Left common carotid artery plus branches (tissue), 1 donor: ENCODE measurements around a stretch of chr17.

DNA sequence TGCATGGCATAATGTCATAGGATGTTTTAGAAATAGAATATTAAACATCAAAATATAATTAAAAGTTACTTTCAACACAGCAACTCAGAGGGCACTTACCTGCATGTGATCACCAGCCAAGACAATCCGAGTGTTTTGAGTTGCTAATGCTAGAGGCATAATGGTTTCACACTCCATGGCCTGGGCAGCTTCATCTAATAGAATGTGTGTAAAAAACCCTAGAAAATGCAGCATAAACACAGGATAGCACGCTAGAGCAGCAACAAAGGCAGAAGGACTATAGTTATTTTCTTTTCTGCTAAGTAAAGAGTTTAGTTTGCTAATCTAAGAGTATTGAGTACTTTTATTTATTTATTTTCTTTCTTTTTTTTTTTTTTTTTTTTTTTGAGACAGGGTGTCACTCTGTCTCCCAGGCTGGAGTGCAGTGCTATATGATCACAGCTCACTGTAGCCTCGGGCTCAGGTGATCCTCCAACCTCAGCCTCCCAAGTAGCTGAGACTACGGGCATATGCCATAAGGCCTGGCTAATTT, 95.2 kb downstream of the HELZ start:
- PRO-cap, result no peak

DNA sequence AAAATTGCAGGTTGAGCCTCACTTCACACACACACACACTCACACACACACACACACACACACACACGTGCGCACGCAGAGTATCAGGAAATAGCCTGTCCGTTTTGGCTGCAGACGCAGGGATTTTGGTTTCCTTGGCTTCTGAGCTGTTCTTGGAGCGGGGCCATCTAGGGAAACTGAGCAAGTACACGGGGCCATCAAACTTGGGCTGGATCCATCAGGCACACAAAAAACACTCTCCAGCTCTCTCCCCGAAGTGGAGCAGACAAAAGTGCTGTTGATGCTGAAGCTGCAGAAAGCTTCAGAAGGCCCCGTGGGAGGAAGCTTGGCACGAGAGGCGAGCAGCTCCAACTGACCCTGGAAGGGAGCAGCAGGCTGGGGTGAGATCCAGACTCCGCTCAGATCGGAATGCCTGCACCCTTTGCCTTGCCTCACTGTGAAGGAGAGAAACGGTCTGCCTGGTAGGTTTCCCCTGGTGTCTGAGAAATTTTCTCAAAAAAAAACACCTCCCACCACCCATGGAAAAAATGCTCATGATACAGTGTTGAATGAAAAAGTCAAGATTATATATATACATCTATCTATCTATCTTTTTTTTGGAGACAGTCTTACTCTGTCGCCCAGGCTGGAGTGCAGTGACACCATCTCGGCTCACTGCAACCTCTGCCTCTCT, 44.6 kb upstream of the HELZ start:
- PRO-cap, result no peak

DNA sequence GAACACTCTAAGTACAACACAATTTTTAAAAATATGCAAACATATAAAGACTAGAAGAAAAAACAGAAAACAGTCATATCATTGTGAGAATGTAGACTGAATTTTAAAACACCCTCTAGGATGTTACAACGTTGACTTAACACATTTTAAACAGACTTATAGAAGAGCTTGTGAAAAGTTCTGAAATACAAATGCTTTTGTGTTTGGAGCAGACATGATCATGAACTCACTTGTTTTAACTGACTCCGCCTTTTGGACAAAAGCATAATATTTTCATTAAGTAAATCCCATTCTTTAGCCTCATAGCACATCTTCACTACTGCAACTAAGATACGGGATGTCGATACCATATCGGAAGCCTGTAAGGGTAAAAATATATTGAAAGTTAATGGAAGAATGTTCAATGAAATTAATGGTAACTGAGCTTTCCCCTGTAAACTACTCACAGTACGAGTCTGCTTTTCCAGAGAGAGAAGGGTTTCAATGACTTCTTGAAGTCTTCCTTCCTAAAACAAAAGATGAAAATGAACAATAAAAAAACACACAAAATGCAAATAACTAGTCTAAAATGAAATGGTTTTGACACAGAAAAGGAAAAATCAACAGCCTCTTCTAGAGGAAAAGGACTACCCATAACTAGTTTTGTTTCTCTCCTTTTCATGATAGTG, 9.2 kb downstream of the PSMD12 start:
- PRO-cap, result no peak

DNA sequence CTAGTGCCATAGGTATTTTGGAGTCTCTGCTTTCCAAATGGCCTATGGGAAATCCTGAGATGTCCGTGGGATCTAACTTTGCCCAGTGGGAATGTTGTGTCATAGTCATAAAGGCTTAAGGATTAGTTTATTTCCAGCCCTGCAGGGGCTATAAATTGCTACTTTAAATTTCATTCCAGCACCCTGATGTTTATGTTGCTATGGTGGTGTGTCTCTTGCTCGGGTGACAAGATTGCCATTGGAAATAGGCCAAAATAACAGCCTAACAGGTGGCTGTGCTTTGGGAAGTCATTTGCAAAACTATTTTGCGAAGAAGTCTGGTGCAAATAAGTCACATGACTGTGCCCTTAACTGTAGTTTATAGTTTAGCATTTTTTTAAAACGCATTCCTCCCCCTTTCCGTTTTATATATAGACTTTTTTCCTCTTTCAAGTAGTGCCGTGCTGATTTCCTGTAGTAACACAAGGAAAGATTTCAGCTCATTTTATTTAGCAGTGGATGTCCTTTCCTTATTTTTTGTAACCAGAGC, 23.1 kb downstream of the PITPNC1 start:
- PRO-cap, result no peak

GRCh38 chr17:67528605-67529585, 151.8 kb downstream of the PITPNC1 start:
- PRO-cap, result no peak

- PRO-cap, result no peak
These were observed 148.7 kb upstream of the NOL11 start for GRCh38 chr17:67568838-67569661.

DNA sequence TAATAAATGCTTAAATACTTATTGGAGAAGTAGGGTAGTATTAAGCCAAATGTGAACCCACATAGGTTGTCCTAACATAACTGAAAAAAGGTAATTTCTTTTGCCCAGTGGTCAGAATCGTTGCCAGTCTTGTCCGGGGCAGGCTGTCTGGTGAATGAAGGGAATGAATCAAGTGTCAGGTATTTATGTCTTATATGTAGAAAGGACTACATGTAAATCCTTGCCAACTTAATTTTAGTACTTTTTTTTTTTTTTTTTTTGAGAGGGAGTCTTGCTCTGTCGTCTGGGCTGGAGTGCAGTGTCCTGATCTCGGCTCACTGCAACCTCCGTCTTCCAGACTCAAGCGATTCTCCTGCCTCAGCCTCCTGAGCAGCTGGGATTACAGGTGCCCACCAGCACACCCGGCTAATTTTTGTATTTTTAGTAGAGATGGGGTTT, 2.4 kb downstream of the BPTF start:
- PRO-cap, result no peak

DNA sequence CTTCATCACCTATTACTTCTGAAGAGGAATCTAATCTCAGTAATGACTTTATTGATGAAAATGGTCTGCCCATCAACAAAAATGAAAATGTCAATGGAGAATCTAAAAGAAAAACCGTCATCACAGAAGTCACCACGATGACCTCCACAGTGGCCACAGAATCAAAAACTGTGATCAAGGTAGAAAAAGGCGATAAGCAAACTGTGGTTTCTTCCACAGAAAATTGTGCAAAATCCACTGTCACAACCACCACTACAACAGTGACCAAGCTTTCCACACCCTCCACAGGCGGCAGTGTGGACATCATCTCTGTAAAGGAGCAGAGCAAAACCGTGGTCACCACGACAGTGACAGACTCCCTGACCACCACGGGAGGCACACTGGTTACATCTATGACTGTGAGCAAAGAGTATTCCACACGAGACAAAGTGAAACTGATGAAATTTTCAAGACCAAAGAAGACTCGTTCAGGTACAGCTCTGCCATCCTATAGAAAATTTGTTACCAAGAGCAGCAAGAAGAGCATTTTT, 83.7 kb downstream of the C17orf58 start:
- PRO-cap, result no peak

GRCh38 chr17:68040356-68041127, 5.0 kb downstream of the KPNA2 start:
- PRO-cap, result no peak

DNA sequence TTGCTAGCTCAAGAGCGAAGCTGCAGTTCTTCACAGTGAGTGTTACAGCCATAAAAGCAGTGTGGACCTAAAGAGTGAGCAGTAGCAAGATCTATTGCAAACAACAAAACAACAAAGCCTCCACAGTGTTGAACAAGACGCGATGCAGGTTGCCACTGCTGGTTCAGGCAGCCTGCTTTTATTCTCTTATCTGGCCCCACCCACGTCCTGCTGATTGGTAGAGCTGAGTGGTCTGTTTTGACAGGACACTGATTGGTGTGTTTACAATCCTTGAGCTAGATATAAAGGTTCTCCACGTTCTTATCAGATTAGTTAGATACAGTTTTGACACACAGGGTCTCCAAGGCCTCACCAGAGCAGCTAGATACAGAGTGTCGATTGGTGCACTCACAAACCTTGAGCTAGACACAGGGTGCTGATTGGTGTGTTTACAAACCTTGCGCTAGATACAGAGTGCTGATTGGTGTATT, 79.2 kb upstream of the AMZ2 start:
- PRO-cap, result no peak

GRCh38 chr17:68377959-68379331, 78.9 kb downstream of the WIPI1 start:
- PRO-cap, result no peak

GRCh38 chr17:68413357-68414298, 43.7 kb downstream of the WIPI1 start:
- PRO-cap, result no peak

GRCh38 chr17:68454081-68454755, 3.1 kb downstream of the WIPI1 start:
- PRO-cap, result no peak

DNA sequence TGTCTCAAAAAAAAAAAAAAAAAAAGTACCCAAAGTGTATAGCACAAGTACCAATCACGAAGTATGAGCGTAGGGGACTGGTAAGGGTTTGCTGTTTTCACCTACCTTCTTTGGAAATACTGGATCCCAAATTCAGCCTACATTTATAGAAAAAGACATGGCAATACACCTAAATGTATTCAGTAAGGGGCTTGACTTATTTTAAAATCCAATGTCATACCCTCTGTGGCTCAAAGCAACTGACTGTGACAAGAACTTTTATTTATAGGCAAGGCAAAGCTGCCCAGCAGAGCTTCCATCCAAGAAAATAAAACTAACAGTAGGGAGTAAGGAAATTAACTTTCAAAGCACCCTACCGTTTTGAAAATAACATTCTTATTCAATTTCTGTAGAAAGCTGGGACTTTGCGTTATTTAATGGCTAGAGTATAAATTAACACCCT, 1.9 kb downstream of the WIPI1 start:
- PRO-cap, result no peak

DNA sequence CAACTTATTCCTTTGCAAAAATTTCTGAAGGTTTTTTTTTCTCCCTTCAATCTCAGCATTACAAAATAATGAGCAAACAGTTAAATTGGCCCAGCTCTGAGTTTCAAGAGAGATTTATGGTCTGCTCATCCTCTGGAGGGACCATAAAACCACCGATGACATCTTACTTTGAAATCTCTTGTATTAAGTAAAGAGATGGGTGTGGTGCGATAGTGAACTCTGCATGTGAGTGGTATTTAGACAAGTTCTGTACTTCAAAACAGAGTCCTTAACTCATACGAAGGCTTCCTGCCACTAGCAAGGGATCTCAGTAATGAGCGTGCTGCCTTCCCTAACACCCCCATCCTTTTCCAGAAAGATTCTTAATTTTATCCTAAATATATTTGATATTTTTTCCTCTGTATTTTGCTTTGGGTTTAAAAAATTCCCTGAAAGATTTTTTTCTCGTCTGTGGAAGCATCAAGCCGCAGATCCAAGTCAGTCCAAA, 2.0 kb downstream of the FAM20A start:
- PRO-cap, result no peak

- PRO-cap, result no peak
These were observed 12.7 kb upstream of the FAM20A start for GRCh38 chr17:68613709-68614390.

DNA sequence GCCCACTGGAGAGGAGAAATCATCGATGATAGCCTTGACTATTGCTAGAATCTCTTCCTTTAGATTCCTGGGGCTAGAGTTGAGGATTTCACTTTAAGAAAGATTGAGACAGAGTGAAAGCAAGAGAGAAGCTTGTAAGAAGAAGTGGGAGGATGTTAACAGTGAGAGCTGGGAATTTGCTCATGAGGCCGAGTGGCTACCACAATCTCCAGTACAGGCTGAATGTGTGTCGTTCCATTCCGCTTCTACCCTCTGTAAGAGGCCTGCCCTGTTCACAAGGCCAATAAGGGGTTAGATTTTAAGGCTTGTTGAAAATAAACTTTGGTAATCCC, 170.9 kb upstream of the FAM20A start:
- PRO-cap, result no peak

GRCh38 chr17:68820795-68821559, 134.2 kb downstream of the ABCA8 start:
- PRO-cap, result no peak

DNA sequence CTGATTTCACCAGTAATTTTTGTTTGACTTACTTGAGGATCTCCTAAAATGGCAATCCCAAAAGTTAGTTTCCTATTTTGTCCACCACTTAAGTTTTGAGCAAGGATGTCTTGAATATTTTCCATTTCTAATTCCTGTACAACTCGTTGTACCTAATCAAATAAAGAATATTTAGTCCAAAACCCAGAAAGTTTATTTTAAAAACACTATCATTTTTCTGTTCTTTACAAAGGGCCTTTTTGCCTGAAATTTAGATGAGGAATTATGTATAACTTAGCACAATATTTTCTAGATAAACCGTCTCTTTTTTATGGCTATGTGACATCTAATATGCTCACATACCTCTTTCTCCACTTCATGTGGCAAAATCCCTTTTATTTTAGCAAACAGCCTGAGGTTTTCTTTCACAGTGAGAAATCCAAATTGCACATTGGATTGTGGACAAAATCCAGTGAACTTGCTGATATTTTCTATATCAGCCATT, 33.4 kb downstream of the ABCA9 start:
- PRO-cap, result no peak

DNA sequence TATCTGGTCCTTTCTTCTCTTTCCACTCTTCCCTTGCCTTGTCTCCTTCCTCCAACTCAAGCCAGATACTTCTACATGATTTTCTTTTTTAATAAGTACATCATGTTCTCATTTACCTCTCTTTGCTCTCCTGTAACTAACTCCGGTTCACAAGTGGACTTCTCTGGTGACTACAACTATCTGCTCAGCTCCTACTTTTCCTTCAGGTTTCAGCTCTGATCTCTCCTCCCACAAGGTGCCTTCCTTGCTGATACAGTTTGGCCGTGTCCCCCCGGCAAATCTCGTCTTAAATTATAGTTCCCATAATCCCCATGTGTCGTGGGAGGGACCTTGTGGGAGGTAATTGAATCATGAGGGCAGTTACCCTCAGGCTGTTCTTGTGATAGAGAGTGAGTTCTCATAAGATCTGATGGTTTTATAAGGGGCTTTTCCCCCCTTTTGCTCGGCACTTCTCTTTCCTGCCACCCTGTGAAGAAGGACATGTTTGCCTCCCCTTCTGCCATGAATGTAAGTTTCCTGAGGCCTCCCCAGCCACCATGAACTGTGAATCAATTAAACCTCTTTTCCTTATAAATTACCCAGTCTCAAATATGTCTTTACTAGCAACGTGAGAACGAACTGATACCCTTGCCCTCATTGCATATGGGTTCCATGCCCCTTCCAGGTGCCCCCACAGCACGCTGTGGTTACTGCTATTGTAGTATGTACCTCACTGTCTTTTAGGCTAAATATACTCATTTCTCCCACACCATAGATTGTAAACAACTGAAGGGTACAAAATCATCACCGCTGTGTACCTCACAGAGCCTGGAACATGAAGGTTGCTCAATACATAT, 5.0 kb upstream of the ABCA9 start:
- PRO-cap, result no peak